Penis (tissue), 1 donor: ENCODE measurements around a stretch of chr6.

DNA sequence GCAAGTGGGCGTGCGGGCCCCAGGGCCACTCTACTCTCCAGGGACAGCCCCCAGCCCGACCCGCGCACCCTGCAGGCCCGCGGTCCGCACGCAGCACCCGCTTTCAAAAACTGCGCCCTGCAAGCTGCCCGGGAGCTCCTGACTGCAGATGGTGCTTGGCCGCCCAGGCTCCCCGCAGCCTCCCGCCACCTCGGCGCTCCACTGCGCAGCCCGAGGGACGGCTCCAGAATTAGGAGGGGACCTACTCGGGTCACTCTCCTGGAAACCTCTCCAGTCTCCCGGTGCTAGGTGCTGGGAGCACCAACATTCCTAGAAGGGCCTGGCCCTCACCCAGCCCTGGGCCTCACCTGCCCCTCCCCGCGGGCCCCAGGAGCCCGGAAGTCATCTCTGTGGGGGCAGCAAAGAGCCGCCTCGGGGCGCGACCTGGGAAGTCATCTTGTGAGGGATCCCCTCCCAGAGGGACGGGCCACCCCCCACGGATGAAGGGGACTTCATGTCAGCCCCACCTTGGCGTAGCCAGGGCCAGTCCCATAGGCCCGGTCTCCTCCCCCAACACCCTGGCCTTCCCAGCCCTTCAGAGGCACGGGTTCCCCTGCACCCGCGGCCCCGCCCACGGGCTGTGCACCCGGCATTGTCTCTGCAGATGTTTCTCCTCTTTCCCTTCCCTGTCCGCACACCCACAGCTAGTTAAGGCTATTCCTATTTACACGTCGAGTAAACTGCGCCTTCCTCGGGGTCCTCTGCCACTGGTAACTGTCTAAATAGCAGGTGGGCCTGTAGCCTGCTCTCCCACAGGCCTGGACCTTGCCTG, 736 bp upstream of the RNASET2 start:
- PRO-cap, result no peak

- PRO-cap, result no peak
These were observed 14.7 kb upstream of the TTLL2 start for GRCh38 chr6:167310225-167310495.

DNA sequence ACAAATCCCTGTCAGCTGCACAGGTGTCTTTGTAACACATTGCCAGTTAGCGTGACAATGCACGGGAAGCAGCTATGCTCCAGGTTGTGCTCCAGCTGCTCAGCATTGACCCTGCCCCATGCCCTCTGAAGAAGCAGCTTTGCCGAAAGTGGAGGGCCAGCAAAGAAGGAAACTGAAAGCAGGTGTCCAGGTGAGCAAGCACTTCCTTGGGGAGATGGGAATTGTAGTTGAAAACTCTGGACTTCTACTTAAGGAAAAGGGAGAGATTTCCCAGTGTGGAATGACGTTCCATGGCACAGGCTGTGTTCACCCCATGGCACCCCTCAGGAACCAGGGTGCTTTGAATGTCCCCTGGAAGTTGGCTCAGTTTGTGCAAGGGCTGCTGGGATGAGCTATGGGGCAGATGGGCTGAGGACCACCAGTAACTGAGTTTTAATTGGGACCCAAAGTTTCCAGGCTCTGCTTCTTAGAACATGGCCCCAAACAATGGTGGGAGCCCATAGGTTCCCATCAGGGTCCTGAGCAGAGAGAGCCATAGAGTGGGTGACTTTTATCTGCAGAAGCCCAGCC, 125.9 kb downstream of the TTLL2 start:
- PRO-cap, result no peak

GRCh38 chr6:167496167-167496616, 171.3 kb downstream of the TTLL2 start:
- PRO-cap, result no peak

DNA sequence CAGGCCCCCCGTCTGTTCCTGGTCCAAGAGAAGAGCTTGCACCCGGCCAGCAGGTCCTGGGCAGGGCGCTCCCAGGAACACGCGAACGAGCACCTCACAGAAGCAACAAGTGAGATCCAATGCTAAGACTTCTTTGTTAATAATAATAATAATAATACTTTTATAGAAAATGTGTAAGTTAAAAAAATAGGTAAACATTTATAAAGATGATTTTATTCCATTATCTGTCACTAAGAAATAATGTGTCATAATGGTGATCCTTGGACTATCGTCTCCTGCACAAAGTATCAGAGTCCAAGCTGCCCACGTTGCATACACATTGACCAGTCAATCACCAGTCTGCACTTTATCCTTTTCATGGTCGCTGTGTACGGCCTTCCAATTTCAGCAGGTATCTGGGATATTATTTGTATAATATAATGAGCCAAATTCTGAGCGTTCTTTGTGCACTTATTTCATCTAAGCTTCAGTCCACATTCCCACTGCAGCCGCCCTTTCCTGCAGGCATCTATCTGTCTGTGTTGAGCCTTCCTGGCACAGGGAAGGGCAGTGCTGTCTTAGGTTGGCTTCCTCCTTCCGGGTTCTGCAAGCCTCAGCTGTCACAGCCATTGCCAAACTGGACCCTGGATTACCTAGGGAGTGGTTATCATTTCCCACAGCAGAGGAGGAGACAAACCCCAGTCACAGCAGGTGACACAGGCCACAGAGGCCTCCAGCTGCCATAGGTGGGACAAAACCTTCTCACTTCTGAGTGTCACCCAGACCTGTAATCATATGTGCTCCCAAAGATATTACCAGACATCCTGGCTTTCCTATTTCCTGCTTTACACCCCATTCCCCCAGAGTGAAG, 174.3 kb downstream of the TTLL2 start:
- PRO-cap, result no peak

DNA sequence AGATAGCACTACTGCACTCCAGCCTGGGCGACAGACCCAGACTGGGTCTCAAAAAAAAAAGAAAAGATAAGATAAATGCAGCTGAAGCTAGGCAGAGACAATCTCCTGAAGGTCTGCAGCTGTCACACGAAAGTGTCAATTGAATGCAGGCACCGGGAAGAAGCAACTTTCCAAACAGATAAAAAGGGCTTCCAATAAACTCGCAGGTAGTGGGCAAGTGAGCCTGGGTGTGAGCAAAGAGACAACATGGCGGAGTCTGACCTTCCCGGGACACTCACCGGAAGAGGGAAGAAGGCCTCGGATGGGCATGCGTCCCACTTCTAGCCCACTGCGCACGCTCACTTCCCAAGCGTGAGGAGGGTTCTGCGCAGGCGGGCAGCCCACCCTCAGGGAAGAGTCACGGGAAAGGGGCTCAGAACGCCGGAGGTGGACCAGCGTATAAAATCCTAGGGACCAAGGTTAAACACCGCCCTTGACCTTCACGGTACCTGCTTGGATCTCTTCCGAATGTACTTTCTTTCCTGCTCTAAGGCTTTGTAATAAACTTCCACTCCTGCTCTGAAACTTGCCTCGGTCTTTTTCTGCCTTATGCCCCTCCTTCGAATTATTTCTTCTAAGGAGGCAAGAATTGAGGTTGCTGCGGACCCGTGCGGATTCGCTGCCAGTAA, 95.5 kb upstream of the AFDN start:
- PRO-cap, result no peak

GRCh38 chr6:168264462-168265308, 54.9 kb downstream of the DACT2 start:
- PRO-cap, result no peak

GRCh38 chr6:168315430-168316219, 4.0 kb downstream of the DACT2 start:
- PRO-cap, result no peak

- PRO-cap, result no peak
These were observed 23.1 kb upstream of the DACT2 start for GRCh38 chr6:168342611-168343180.

GRCh38 chr6:168412826-168413199, 28.2 kb upstream of the SMOC2 start:
- PRO-cap, result no peak

- PRO-cap, result no peak
These were observed 85.3 kb downstream of the SMOC2 start for GRCh38 chr6:168526207-168526667.

DNA sequence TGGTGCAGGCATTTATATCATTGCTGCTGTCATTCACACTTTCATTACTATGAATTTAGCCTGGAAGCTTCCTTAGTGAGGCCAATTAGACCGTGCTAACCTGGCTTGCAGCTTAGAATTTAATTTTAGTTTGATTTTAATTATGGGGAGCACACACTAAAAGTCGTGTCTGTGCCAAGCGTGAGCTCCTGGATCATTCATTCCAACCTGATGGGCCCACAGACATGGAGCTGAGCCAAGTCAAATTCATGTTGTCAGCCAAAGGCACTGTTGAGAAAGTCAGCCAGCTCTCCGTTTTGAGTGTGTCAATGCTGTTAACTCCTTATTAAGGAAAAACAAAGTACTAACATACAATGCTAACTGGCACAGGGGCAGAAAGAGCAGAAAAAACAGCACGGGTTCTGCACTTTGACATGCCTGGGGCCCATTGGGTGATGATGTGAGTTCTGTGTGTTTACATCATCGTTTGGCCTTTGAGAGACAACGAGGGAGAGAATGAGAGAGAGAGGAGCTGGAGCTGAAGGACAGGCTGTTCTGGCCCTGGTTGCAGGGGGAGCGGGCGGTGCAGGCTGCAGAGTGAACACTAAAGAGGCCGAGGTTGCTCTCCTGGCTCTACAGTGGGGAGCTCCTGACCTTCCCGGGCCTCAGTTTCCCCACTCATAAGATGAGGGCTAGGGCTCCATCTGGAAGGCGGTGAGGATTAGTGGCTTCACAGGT, 85.8 kb downstream of the SMOC2 start:
- PRO-cap, result no peak

GRCh38 chr6:168624399-168624826, 183.4 kb downstream of the SMOC2 start:
- PRO-cap, result no peak

DNA sequence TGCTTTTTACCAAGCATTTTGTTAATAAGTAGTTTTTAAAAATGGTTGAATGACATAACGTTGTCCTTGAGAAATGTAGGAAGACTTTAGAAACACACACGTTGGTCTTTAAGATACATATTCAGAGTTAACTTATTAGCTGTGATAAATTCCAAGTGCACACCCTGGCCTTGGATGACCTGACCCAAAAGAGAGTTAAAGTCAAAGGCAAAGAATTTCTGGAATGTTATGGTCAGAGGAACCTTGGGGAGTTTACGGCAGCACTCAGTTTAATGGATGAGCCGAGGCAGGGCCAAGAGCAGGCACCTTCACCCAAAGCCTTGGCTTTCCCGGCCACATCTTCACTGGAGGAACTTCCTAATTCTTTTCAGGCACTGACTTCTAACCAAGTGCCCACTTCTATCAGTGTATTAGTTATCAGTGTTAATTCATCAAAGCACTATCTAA, 200.5 kb downstream of the SMOC2 start:
- PRO-cap, result no peak

- PRO-cap, result no peak
These were observed 375.8 kb downstream of the THBS2 start for GRCh38 chr6:168877567-168878573.

- PRO-cap, result no peak
These were observed 347.9 kb downstream of the THBS2 start for GRCh38 chr6:168905466-168906443.

DNA sequence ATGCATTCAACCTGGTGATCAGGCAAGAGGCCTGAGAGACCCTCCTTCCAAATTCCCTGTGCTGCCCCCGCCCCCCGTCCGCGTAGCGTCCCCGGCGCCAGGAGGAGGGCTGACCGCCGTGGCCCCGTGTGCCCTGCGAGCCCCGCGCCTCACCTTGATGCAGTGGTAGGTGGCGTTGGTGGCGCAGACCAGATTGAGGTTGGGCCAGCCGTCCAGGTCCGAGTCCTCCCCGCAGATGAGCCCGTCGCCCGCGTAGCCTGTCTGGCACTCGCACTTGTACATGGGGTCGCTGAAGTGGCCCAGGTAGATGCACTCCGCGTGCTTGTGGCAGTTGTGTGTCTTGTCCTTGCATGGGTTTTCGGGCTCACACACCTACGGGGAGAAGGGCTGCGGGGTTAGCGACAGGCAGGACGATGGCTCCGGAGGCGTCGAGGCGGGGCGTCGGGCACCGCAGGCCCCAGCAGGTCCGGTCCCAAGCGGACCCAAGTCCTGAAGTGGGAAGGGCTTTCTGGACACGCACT, 21.8 kb downstream of the THBS2 start:
- PRO-cap, result no peak

DNA sequence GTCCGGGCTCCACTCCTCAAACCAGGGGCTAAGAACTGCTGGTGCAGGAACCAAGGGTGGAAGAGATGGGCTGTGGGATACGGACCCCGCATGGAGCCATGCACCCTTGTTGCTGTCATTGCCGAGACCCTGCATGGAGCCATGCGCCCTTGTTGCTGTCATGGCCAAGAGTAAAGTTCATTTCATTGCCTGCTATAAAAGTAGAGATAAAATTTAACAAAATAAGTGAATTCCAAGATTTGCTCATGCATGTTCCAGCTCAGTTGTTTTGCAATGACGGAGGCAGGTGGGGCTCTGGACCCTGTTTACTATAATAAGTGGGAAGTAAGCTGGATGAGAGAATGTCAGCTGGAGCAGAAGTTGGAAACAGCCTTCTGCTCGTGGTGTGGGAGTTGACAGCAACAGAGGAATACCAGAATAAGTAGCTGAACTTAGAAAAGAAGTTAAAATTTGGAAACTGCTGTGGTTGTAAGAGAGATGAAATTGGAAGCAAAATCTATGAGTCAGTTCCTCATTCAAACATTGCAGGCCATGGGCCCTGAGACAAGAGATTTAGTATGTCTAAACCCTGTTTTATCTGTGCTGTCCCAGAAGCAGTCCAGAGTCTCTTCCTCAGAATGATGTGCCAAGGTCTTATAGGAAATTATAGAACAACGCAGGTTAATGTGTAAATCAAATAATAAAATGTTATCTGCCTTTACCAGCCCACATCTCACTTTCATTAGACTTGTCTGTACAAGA, 15.7 kb upstream of the THBS2 start:
- PRO-cap, result no peak

DNA sequence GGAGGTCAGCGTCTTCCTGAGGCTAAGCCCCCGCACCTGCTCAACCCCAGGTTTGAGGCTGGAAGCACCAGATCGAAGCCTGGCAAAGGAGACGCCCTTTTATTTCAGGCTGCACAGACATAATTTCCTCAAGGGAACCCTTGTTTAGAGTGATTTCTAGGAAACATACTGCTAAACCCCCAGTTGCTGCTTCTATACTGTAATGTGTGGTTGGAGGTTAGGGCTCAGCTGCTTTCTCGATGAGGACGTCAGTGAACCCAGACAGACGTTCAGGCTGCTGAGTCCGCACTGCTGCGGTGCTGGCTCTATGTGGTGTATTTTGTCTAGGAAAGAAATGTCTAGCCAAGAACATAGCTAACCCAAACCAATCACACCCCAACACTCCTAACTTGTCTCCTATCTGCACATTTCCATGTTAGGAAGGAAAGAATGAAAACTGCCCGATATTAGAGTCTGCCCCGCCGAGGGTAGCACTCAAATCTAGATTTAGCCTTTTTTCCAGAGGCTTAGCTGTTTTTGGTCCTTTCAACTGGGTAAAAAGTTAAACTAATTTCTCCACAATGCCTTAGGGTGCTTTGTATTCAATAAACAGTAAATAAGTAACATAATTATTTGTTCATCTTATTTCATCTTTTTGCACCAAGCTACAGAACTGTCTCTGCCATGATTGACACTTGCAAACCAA, 66.0 kb upstream of the THBS2 start:
- PRO-cap, result no peak

- PRO-cap, result bidirectional peak, plus-strand start at chr6:169427982, minus-strand start at chr6:169428003; bidirectional peak, plus-strand start at chr6:169428199, minus-strand start at chr6:169428027
These were observed 174.2 kb upstream of the THBS2 start for GRCh38 chr6:169427779-169428357.